Metastatic Liver Carcinoma in the Adrenal Gland (tissue), 2 donors: ENCODE measurements around a stretch of chr13.

DNA sequence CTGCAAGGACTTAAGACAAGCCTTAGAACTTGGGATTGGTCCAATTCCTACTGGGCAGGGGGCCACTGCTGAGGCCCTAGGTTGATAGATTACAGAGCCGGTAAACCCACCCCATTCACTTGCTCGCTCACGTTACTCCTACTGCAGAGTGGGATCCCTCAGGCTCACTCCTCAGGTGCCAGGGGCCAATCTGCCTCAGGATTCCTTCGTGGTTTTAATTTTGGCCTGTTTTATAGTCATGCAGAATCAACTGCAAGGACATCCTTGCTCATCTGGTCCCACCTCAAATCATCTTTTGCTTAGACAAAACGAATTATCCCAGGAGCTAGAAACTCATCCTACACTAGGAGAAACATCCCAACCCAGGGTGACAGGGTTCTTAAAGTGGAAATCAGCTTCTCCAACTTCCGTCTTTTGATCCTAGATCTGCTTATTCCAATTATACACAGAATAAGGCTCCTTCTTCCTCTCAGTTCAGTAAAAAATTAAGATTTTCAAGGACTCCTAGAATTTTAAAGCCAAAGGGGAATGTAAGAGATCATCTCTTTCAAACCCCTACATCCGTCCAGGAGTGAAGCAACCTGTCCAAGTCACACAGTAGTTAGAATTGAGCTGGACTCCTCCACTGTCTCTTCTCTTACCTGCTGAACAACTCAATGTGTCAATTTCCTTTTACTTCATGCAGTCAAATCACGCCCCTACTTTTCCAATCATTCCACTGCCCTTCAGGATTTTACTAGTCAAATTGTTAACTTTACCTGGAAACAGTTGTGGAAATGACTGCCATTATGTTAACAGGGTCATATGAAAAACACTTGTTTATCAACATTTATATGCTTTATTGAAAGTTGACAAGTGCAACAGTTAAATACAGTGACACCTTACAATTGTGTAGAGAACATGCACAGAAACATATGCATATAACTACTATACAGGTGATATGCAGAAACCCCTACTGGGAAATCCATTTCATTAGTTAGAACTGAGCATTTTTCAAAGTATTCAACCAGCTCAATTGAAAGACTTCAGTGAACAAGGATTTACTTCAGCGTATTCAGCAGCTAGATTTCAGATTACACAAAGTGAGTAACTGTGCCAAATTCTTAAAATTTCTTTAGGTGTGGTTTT is 59.4 kb downstream of the SERP2 start:
- PRO-cap, 2 experiments: no peak in any of the 2 experiments

DNA sequence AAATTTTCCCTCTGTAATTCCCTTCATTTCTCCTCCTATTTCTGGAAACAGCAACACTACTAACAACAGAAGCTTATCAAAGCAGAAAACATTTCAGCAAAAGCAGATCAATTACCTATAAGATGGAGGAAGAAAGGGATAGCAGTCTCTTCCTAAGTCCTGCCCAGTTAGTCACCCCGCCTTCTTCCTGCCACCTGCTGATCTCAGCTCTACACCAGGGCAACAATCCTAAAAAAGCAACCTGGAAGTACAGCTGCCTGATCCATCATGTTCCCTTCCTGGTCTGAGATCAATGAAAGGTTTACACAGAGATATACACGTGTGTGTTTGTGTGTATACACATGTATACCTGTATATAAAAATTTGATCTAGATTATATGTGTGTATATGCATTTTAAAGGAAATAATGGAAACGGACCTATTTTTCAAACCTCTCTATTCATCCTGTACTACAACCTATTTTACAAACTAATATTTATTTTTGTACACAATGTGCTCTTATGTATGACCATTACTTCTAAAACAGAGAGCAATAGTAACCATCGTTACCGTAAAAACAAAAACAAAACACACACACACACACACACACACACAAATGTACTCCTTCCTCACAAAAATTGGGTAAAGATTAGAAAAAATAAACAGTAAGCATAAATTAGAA is 59.2 kb downstream of the TSC22D1 start:
- PRO-cap, 2 experiments: no peak in any of the 2 experiments

GRCh38 chr13:44853587-44854052 is 135.7 kb downstream of the NUFIP1 start:
- PRO-cap, 2 experiments: no peak in any of the 2 experiments

DNA sequence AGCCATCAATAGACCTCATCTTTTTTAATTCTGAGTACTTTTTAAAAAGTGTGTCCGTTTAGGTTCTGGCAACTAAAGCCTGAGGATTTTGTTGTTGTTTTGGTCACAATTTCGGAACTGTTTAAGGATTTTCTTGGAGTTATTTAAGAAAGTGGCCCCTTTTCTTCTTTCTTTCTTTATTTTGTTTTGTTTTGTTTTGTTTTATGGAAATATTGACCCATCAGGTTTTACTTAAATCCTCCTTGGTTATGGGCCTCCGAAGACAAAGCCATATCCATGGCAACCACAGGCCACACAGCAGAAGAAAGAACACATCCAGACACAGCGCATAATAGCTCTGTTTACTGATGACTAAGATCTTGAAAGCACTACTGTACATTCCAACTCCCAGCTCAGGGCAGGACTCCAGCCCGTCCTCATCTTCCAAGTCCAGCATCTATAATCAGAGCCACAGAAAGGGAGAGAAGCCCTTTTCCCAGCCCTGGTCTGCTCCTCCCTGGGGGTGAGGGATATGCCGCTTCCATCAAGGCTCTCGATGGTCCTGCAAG is 84.4 kb downstream of the NUFIP1 start:
- PRO-cap, 2 experiments: no peak in any of the 2 experiments

DNA sequence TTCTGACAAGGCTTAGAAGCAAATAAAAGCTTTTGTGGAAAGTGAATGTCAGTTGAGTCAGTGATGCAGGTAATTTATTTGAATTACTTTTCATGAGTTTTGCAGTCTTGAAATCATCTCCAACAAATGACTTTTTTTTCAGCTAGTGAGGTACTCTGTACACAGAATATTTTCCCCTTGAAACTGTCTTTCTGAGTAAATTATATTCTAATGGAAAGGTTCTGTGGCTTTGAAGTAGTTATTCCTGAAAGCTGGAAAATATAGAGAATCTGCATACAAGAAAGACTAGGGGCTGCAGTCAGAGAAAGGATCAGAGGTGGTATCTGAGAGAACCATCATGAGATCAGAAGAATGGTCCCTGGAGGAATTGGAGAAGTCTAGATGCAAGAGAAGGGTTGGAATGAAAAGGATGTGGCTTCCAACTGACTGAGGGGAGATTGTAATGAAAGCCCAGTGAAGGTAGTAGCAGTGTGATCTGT is 30.4 kb downstream of the KCTD4 start:
- PRO-cap, 2 experiments: no peak in any of the 2 experiments

DNA sequence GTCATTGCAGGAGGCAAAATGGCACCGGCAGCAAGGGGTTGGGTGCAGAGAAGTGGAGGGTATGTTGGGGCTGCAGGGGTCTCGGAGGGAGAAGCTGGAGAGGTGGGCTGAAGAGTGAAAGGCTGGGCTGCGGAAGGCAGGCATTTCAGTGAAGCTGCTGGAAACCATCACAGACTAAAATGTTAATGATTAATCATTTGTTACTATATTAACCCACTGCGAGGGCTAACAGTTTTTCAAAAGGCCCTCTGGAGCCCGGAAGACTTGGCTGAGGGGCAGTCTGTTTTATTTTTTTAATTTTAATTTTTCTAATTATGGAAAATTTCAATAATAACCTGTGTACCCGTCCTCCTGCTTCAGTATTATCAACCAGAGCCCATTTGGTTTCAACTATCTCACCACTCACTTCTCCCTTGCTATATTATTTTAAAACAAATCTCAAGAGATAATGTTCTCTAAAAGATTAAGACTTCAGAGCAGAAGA is 24.5 kb downstream of the TPT1 start:
- PRO-cap, 2 experiments: peak in 1 of 2 experiments; most common minus-strand start position 181 of the sequence (in 1)

DNA sequence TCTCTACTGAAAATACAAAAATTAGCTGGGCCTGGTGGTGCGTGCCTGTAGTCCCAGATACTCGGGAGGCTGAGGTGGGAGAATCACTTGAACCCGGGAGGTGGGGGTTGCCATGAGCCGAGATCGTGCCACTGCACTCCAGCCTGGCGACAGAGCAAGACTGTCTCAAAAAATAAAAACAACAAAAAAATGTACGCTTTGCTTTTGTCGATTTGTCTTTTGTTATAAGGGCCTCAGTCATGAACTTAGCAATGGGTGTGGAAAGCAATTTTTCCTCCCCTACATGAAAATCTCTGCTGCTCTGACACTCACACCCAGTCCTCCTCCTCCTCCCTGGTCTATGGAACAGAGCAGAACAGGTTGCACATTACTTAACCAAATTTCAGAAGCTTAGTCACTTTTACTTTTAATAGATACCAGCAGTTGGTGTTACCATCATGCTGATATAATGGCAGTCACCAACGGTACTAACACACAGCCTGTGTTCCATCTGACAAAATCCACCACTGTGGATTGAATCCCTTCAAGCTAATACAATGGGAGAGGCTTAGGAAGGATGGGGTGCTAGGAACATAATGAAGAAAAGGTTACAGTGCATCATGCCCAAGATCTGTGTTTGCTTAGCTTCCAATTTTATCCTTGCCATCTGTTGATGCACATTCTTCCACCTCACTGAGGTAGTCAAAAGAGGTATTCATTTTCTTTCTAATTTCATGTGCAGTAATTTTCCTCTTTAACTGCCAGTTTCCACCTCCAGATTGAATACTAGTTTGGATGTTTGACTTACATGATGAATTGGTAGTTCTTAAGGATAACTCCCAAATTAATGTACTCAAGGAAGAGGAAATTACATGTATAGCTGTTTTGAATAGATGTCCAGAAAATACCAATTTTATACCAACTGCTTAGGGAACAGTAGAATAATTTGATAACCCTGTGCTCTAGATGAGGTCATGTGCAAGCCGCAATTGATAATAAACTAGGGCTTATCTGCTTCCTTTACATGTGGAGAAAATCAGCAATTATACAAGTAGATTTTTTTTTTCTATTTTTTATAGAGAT is 9.7 kb downstream of the TPT1 start:
- PRO-cap, 2 experiments: no peak in any of the 2 experiments

DNA sequence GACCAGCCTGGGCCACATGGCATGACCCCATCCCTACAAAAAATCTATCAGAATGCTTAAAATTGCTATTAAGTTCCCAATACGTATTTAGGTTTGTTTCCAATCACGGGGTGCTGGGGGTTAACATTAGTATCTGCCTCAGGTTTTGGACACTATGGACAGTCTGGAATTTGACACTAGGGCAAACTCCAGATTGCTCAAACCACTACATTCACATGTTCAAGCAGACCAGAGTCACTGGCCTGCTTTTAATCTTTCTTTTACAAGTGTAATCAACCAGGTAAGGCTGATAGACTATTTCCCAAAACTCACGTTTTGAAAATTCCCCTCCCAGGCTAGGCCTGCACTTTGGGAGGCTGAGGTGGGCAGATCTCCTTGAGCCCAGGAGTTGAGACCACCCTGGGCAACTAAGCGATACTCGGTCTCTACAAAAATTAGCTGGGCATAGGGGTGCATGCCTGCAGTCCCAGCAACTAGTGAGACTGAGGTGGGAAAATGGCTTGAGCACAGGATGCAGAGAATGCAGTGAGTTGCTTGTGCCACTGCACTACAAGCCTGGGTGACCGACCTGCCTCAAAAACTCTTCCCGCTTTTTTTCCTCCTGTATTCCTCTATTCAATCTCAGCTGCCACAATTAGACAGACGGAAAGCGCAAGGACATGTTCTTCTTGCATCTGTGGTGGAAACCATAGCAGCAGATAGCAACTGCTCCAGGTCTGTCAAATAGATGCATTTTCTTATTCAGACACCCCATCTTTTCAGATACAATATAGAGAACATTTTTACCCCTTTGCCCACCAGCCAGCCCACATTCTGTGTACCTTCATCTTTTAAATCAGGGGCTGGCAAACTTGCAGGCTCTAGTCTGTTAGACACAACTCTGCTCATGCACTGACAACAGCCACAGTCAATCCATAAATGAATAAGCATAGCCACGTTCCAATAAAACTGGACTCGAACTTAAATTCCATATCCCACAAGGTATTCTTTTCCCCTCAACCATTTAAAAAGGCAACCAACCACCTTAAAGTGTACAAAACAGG is 4.9 kb downstream of the TPT1 start:
- PRO-cap, 2 experiments: no peak in any of the 2 experiments

GRCh38 chr13:45339821-45340226 is 1.2 kb downstream of the TPT1 start:
- PRO-cap, 2 experiments: no peak in any of the 2 experiments

GRCh38 chr13:45340227-45340867 is 636 bp downstream of the TPT1 start:
- PRO-cap, 2 experiments: peak in 2 of 2 experiments; most common plus-strand start chr13:45340611 (in 1); most common minus-strand start chr13:45340467 (in 1)

GRCh38 chr13:45434530-45435429 is 16.6 kb upstream of the SLC25A30 start:
- PRO-cap, 2 experiments: peak in 2 of 2 experiments; most common plus-strand start chr13:45434865 (in 2); most common minus-strand start chr13:45434697 (in 2)

DNA sequence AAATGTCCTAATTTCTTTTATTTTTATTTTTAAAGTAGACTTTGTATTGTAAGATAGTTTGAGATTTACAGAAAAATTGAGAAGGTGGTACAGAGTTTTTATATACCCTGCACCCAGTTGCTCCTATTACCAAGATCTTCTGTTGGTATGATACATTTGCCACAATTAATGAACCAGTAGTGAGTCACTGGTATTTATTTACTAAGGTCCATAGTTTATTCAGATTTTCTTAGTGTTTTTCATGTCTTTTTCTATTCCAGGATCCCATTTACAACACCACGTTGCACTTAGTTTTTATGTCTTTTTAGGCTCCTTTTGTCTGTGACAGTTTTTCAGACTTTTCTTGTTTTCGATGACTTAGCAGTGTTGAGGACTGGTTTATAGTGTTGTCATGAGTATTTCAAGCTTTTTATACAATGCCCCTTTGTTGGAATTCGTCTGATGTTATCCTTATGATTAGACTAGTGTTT is 35.8 kb downstream of the COG3 start:
- PRO-cap, 2 experiments: no peak in any of the 2 experiments

DNA sequence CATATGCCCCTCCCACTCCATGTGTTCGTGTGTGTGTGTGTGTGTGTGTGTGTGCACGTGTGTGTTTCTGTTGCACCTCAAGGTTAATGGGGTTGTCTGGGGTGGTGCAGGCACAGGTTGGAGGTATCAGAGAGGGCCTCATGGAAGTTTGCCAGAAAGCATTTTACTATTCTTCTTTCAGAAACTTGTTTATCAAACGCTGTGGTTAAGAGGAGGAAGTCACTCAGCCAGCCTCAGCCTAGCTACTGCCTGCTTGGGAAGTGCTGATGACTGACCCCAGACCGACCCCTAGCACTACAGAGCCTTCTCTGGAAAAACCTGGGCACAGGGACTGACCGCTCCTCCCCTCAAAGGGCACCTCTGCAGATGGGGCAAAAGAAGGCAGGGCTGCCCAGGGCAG is 4.0 kb downstream of the SIAH3 start:
- PRO-cap, 2 experiments: no peak in any of the 2 experiments

DNA sequence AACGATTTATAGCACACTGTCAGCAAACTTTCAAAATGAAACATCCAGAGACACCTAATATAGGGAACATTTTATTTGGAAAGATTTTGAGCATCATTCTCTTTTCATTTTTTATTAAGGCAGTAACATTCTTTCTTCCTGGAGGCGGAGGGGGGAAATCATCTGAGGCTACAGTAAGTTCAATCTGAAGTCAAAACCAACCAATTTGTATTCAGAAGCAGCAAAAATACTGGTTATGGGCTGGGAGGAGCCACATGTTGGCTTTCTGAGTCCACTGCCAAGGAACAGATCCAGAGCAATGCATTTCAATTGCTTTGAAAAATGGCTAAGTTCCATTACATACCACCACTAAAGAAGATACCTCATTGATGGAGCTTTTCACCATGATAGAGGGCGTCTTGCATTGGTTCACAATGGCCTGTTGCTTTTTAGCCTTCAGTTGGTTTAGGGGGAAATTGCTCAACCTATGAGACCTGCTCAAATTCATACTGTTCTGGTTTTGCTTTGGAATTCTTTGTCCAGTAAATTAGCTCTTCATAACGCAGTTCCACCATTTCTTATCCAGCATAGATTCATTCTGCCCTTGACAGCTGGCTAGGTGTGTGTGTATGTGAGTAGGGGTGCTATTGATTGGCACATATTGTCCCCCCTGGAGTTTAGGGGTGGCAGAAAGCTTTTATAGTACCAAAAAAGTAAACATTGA is 21.2 kb upstream of the CPB2 start:
- PRO-cap, 2 experiments: no peak in any of the 2 experiments

DNA sequence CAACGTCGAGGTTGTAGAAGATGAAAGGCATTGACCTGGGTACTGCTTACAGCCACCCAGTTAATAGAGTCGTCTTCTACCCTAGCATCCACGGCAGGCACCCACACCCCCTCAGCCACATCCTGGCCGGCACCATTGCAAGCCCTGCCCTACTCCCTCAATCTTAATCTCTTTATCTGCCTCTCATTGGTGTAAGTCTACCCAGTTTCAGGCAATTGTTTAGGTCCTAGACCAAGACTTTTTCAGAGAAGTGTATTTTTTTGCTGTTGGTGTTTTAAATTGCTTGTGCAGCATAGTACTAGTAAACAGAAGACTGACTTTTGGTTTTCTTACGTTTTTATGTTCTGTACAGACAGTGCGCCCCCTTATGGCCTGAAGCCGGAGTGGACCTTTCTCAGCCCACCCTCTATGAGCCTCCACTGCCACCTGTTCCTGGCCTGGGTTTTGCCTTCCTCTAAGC is 2.3 kb upstream of the LCP1 start:
- PRO-cap, 2 experiments: no peak in any of the 2 experiments

DNA sequence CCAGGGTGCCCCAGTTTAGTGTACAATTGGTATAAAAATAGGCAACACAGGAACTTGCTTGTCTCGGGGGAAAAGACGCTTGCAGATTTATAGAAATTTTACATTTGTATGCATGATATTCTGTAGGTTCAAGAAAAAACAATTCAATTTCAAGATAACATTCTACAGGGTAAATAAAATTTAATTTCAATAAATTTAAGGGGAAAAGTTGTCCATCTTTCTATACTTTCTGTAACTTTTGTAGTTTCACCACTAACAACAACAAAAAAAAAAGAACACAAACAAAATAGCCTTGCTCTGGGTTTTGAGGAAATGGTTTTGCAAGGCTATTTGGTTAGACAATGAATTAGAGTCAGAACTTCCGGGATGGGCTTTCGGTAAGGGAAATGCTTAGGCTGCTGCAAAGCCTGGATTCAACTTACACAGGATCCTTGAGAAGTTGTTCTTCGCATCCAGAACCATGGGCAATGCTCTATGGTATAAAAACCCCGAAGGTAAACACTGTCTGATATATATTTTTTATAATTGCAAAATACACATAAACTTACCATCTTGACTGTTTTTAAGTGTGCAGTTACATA is 45.5 kb downstream of the LRCH1 start:
- PRO-cap, 2 experiments: no peak in any of the 2 experiments

DNA sequence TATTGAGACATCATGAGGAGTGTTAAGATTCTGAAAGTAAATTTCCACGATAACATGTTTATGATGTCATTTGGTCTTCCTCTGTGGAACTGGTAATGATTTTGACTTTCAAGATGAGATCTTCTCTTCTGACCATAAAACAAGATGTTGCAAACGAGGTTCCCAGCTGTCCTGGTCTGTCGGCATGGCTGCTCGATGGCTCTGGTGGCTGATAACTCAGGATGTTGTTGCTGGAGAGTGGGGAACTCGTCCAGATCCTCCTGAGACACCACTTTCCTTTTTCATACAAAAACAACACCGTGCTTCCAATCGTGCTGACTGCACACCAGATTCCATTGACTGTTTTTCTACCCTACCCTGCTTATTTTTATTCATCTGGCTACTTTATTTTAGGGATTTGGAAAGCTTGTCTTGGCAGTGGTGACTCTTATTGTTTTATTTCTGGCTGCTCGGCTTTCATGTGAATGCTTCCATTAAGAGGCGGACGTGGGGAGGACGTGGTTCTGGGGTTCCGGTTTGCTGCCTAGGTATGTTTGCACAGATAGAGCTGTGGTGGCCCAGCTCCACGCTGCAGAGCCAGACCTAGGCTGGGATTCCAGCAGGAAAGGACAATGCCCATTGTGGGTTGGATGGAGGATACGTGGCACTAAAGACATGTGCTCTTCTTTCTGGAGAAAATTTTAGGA is 88.6 kb downstream of the LRCH1 start:
- PRO-cap, 2 experiments: no peak in any of the 2 experiments

GRCh38 chr13:46796318-46796850 is 577 bp downstream of the ESD start:
- PRO-cap, 2 experiments: peak in 2 of 2 experiments; most common plus-strand start chr13:46796666 (in 2); most common minus-strand start chr13:46796544 (in 1)

- PRO-cap, 2 experiments: no peak in any of the 2 experiments
Measured at GRCh38 chr13:48071918-48072782, 22.8 kb downstream of the MED4 start.

- PRO-cap, 2 experiments: no peak in any of the 2 experiments
Measured at GRCh38 chr13:48123850-48124412, 29.0 kb upstream of the MED4 start.